Brain (tissue), 1 donor: ENCODE measurements around the genes UBE2QL1 and ADCY2.

- RRBS = 2% methylated on average over 30 of the region's 81 CpGs
Observed at GRCh38 chr5:2751137-2751581, 318 bp downstream of the IRX2 start.

GRCh38 chr5:2752839-2753506 is 1.5 kb upstream of the IRX2 start:
- RRBS = no CpG with 5 or more reads among the region's 34 CpGs

DNA sequence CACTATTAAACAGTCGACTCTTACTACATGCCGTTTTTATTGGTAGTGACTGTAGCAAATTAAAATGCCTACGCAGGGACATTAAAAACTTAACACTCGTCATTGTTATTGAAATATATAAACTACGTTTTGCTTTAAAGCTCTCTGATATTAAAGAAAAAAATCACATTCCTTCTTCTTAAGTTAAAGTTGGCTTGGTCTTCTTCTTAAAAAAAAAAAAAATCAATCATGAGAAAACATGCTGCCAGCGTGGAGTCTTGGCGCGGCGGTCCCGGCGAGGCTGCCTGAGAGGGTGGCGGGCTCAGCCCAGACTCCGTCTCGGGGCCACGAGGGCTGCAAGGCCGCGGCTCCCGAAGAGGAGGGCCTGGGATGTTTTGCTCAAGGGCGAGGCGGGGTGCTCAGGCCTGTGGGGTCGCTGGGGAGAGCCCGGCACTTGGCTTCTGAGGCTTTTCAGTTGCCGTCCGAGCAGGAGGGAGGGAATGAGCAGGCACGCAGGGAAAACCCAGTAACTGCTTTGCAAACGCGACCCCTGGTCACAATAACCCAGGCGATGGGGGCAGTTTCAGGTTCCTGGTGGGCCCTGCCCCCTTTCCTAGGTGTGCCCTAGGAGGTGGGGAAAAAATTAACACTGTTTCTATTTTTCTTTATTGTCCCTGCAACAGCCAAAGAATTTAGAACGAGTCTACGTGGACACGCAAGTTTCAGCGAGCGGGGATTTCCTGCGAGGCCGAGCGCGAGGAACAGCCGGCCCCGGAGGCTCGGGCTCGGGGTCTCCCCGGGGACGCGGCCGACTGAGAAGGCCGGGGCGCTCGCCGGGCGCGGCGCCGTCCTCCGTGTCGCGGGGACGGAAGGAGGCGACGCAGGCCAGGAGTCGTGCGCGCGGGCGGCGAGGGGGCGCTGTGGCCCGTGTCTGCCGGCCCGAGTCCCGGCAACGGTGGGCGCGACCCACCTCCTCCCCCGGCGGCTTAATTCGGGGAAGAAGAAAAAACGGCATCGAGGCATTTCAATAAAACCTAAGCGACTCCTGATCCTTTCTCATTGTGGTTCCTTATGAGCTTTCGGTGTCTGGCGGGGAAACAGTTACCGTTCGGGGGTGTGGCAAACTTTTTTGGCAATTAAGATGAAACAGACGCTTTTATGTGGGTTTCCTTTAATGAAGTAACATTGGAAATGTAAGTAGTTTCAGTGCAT is 3.3 kb upstream of the IRX2 start:
- RRBS = 2% methylated on average over 15 of the region's 84 CpGs

DNA sequence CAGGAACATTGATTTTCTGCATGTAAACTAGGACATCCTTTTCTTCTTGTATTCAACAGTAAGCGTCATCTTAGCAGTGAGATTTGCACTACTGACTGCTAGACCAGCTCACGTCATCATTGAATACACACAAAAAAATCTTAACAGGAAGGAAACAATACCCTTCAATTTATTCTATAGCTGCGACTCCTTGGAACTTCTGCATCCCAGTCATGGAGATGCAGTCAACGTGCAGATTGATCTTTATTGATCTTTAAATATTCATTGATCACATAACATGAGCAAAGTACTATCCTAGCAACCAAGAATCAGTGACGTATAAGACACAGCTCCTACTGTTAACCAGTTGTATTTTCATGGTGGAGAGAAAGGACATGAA is 135.7 kb downstream of the IRX1 start:
- RRBS = no CpG with 5 or more reads among the region's 5 CpGs

GRCh38 chr5:3741559-3741908 is 145.9 kb downstream of the IRX1 start:
- RRBS = no CpG with 5 or more reads among the region's 8 CpGs

DNA sequence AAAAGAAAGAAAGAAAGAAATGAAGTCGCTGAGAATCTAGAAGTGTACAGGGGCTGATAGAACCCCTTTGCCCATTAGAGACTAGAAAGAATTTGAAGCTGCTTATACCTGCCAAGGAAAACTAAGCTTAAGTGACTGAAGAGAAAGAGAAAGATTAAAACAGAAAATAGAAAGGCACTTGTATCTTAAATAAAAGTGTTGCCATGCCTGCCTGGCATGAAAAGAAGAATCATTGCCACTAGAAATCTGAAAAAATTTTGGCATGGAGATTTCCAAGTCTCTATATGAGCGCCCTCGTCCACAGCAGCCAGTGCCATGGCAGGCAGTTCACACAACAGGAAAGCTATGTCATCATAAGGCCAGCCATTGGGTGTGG is 446.5 kb downstream of the IRX1 start:
- RRBS = no CpG with 5 or more reads among the region's 3 CpGs

- RRBS = 100% methylated on average over 1 of the region's 13 CpGs
Observed at GRCh38 chr5:4196685-4197230, 601.1 kb downstream of the IRX1 start.

DNA sequence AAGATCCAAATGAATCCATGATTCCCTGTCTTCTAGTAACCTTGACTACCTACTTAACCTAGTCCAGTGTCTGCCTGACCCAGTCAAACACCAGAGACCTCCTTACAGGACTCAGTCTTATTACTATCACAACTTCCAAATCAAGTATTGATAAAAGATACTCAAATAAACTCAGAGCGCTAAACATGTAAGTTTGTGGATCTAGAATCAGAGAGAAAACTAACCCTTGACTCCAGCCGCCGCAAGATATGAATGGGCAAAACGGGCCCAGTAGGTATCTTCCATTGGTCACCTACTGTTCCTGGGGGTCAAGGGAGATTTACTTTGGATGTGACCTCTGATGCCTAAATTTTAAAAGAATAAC is 374.4 kb upstream of the ADAMTS16 start:
- RRBS = no CpG with 5 or more reads among the region's 4 CpGs

GRCh38 chr5:5634323-5634630 is 211.8 kb downstream of the ICE1 start:
- RRBS = no CpG with 5 or more reads among the region's 3 CpGs

- RRBS = no CpG with 5 or more reads among the region's 4 CpGs
Observed at GRCh38 chr5:5658220-5658598, 235.7 kb downstream of the ICE1 start.

DNA sequence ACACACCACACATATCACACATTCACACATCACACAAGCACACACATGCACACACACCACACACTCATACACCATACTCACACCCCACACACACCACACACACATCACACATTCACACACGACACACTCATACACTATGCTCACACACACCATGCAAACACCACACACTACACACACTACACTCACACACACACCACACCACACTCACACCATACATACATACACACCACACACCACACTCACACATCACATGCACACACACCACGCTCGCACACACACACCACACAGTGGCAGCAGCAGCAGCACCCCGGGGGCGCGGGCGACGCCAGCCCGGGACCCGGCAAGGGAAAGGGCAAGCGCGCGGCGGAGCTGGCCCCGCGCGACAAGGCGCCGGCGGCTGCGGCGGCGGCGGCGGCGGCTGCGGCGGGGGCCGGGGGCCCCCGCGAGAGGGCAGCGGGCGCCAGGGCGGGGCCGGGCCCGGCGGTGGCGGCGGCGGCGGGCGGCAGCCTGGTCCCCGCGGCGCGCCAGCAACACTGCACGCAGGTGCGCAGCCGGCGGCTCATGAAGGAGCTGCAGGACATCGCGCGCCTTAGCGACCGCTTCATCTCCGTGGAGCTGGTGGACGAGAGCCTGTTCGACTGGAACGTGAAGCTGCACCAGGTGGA is at the start of gene UBE2QL1:
Gene UBE2QL1 (plus strand): TSS at position 527 of the 665 bp plus-strand sequence.
- RRBS = 2% methylated on average over 29 of the region's 59 CpGs

- RRBS = no CpG with 5 or more reads among the region's 4 CpGs
Observed at GRCh38 chr5:6540394-6540956, 91.8 kb downstream of the UBE2QL1 start.

DNA sequence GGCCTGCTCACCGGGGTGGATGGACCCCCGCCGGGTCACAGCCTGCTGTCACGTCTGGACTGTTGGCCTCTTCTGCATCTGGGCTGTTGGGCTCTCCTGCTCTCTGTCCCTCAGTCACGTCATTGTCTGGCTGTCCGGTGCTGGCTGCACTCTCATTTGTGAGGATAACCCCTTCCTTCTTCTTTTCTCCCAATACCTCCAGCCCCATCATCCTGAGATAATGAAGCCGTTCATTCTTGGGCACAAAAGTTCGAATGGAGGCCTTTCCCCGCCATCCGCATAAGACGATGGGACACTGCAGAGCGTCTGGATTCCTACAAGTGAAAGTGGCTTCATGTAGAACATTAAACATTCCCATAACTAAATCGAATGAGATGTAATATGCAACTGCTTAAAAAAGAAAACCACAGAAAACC is 32.9 kb downstream of the NSUN2 start:
- RRBS = 44% methylated on average over 4 of the region's 13 CpGs

GRCh38 chr5:6634932-6635407 is 1.7 kb downstream of the SRD5A1 start:
- RRBS = no CpG with 5 or more reads among the region's 1 CpG

- RRBS = no CpG with 5 or more reads among the region's 13 CpGs
Observed at GRCh38 chr5:6759293-6759916, 46.2 kb downstream of the TENT4A start.

DNA sequence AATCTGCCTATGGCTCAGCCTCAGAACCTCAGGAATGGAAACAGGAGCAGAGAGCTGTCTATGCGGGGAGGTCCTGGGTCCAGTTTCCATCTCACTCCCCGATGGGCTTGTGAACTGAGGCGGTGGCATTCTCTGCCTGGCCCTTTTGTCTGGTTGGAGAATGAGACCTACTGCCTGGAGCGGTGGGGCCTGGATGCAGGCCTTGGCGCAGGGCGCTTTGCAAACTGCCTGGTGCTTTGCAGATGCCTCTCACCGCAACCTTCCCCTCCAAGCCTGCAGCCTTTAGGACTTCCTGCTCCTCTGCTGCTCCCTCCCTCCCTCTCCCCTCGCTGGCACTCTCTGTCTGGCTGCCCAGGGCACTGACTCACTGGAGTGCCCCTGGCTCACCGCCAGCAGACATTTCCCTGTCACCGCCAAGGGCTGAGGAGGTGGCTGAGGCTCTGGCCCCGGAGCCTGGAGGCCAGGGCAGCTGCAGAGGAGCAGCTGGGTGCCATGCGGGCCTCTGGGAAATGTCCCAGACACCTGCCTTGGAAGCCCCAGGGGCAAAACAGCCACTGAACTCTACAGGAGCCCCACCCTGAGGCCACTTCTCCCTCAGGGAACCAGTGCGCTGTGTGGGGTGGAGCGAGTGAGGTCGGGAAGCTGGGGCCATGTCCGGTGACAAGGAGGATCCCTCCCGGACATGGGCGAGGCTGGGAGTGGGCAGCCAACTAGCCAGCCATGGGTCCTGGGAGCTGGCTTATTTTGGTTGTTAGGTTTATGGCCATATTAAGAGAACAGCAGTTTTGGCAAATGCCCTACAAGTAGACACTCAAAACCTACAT is 53.4 kb downstream of the TENT4A start:
- RRBS = no CpG with 5 or more reads among the region's 18 CpGs

DNA sequence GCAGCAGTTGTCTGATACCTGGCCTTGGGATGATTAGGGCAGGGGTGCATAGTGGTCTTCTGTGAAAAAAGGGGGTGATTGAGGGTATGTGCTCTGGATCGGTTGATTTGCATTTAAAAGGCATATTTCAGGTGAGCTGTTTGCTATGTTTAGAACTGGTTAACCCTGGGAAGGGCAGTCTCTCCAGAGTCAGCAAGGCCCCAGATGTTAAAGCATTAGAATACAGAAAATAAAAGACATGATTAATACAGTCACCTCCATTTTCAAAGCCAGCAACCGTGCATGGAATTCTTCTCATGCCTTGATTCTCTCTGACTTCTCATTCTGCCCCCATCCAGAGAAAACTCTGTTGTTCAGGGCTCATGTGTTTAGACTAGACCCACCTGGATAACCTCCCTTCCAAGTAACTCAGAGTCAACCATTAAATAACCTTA is 176.1 kb downstream of the TENT4A start:
- RRBS = no CpG with 5 or more reads among the region's 2 CpGs

- RRBS = 3% methylated on average over 49 of the region's 132 CpGs
Observed at GRCh38 chr5:7395409-7396529, at the start of gene ADCY2. Gene ADCY2 (plus strand): TSS chr5:7396138.

- RRBS = no CpG with 5 or more reads among the region's 21 CpGs
Observed at GRCh38 chr5:7850203-7850650, 706 bp downstream of the CFAP90 start.

GRCh38 chr5:8242132-8242651 is 373.2 kb downstream of the MTRR start:
- RRBS = no CpG with 5 or more reads among the region's 1 CpG